ENCODE measurements around the genes ISL2 and PSTPIP1.

DNA sequence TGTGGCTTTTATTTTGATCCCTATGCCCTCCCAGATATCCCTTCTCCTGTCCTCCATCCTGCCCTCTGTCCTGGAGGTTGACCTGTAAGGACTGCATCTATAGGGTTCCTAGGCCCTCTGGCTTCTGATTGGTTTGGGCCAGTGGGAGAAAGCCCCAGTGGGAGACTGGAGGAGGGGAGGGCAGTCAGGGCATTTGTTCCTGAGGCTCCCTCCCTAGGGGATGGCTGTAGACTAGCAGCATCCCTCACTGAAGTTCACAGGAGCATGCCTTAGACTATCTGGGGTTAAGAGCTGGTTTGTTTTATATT is 19.0 kb upstream of the UBE2Q2 start:
- PRO-cap, result no peak

- PRO-cap, result no peak
Observed at GRCh38 chr15:76150883-76151421, 91.2 kb downstream of the TMEM266 start.

DNA sequence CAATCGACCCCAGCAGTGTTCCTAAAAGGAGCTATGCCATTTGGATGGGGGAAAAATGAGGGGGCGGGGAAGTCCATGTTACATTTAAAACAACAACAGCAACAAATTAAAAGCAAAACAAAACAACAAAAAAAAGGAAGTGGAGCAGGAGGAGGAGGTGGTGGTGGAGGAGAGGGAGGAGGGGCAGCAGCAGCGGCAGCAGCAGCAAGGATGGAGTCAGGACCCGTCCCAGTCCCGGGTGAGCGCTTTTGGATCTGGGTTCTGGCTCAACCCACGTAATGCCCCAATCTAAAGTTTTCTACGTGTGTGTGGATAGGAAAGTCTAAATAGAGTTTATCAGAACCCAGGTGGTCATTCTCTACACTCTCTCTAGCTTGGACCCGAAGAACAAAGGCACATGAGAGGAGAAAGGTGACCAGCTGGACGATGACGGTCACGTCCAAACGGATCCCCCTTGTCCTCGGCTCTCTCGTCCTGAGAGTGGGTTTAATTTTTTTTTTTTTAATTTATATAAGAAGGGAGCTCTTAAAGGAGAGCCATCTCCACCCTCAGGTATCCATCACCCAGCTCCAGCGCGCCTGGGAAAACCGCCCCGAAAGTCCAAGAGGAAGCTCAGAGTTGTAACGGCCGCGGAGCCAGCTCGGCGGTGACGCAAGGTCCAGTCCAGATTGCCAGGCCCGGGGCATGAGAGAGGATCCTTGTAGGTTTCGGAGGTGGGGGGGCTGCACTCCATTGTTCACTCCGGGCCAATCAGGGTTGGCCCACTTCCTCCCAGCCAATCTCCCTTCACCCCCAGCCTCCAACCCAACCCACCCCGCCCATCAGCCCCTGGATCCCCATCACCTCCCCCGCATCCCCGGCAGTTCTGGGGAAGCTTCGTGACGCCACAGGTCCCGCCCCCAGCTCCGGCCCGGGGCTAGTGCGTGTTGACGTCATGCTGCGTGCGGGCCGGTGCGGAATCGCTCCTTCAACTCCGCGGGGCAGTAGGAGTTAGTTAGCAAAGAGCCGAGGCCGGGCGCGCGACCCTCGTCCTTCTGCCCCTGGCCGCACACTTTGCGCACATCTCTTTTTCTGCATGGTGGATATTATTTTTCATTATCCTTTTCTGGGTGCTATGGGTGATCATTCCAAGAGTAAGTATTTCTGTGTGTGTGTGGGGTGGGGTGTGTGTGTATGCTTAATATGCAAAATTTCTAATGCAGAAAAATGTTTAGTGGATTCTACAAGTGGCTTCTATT is at the start of gene ISL2:
ISL2 (plus strand) TSS at position 965 of the 1,238 bp plus-strand sequence.
- PRO-cap, result bidirectional peak, plus-strand start at position 997 of the sequence, minus-strand start at position 670 of the sequence

- PRO-cap, result unidirectional peak, minus-strand start at chr15:76347298
Observed at GRCh38 chr15:76346974-76347603, 10.5 kb downstream of the ISL2 start.

GRCh38 chr15:76994552-76995814 is at the start of gene PSTPIP1:
Gene PSTPIP1 (plus strand): TSS chr15:76995126.
- PRO-cap, result unidirectional peak, plus-strand start at chr15:76995092; unidirectional peak, plus-strand start at chr15:76995126; unidirectional peak, plus-strand start at chr15:76995348

GRCh38 chr15:77042908-77043611 is 27.8 kb downstream of the TSPAN3 start:
- PRO-cap, result unidirectional peak, minus-strand start at chr15:77043106

DNA sequence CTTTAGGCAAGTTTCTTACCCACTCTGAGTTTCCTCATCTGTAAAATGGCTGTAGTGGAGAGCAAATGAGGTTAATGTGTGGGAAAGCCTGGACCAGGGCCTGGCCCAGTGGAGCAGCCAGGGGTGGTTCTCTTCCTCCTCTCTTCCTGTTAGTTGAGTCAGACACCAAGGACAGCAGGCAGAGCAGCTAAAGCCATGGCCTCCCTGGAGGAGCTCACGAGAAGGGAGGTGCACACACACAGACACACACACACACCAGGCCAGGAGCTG is 33.2 kb upstream of the TSPAN3 start:
- PRO-cap, result no peak

GRCh38 chr15:77528442-77528897 is 104.2 kb downstream of the LINGO1 start:
- PRO-cap, result no peak

DNA sequence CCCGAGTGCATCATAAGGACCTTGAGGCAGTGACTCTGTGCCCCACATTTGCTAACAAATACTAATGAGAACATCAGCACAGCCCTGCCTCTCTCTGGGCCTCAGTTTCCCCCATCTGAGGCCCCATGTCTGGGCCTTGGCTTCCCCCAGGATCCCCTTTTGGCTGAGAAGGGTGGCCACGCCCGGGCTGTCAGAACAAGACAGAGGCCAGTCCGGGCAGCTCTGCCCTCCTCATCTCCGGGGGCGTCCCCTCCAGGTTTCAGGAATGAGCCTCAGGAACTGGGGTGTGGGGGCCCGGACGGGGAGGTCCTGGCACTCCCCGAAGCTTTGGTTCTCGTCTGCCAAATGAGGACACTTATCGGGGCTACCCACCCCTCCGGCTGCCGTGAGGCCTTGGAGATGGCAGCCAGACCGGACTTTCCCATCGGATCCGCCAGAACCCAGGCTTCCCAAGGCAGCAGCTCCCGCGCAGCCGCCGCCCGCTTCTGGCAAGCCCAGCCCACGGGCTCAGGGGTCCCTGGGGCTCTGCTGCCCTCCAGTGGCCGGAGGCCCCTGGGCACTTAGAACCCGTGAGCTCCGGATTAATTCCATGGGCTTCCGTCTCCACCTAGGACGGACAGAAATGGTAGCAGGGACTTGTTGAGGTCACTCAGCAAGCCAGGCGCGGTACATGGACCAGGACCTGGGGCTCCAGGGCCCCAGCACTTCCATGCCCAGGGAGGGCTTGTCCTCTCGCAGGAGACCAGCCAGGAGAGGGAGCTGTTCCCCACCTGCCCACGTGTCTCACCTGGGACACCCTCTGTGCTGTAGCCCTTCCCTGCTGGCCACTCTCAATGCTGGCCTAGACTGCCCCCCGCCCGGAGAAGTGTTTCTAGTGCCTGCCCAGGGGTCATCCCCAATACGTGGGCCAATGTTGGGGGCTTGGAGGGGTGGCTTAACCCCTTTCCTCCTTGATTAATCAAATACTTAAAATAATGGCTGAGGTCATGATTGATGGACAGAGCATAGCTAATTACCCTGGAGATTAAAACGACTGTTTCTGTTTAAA is 89.4 kb downstream of the LINGO1 start:
- PRO-cap, result unidirectional peak, minus-strand start at position 487 of the sequence

DNA sequence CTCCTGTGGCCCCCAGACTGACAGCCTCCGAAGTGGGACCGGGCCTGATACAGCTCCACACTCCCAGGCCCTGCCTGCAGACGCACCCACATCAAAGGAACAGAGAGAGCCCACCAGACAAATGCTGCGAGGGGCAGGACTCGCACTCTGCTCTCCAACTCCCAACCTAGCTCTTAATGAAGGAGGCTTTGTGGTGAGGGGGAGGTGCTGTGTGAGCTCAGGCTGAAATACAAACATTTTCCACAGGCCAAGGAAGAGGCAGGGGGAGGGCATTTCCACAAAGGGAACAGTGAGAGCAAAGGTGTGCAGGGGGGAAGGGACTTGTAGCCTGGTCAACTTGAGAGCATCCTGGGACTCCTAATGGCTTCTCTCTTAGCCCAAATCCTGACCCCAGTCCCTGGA is 9.7 kb downstream of the LINGO1 start:
- PRO-cap, result no peak

GRCh38 chr15:77630669-77632067 is 1.5 kb downstream of the LINGO1 start:
- PRO-cap, result no peak

DNA sequence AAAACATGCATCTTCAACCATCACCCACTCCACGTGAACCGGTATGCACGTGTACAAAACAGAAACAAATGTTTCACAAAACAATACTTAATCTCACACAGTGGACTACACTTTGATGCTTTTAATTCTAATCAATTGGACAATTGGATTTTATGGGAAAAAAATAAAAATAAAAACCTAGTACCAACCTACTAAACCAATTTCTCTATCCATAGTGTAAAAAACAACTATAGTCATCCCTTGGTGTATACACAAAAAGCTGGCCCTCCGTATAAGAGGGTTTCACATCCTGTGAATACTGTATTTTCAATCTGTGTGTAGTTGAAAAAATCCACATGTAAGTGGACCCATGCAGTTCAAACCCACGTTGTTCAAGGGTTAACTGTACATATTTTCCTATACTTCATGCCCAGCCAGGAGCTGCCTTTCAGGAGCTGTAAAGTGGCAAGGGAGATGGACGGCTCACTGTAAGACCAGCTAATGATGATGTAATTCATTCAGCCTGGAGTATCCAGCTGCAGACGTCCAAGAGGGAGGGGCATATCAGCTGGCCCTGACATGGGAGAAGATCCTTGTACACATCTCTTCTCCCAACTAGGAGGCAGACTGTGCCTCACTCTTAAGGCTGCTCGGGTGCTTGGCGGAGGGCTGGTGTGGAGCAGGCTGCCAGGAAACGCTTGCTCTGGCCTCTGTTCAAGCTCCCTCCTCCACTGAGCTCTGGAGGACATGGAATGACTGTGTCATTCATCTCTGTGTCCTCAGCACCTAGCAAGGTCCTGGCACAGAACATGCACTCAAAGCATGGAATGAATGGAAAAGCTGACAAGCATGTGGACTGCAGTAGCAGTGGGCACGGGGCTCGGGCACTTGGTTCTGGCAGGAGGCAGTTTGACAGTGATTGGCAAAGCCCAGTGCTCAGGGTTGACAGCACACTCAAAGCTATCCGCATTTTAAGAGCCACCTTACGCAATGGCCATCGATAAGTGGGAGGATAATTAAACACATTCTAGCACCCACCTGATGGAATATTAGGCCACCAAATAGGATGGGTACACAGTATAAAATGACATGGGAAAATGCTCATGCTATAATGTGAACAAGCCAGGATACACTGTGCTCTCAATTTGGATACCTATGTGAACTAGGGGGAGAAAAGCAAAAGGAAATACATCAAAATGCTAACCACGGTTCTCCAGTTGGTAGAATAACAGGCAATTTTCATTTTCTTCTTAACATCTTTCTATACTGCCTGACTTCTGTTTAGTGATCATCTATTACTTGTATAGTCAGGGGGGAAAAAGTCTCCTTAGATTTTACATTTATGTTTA is 72.5 kb downstream of the TBC1D2B start:
- PRO-cap, result no peak

DNA sequence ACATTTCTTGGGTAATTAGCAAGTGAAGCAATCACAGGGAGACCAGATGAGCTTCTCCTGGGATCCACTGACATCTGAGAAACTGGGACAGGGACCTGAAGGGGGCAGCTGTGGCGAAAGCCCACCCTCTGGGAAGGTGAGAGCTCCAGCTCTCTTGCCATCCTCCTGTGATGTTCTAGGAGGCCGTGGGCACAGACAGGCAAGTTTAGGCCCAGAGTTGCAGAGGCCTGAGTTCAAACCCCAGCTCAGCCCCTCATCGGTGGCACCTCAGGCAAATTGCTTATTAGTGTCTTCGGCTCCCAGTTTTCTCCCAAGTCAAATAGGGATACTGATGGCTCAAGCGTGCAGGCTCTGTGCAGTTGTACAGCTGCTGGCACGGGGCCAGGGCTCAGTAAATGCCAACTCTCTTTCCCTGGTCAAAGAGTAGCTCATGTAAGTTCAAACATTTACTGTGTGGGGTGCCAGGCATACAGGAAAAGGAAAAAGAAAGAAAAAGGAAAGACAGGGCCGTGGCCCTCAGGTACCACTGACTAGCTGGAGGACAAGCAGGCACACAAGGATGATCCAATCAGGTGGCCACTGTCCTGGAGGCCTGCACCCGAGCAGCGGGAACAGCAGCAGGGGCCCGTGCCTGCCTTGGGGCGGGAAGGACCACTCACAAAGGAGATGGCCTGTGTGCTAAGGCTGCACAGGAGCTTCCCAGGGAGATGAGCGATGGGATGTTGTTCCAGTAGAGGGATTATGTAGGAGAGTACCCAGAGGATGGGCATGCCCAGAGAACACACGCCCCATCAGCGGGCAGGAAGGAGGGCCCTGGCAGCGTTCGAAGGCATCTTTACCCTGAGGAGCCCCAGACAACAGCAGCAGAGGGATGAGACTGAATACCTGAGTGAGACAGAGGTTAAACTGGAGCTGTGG is 70.9 kb downstream of the TBC1D2B start:
- PRO-cap, result no peak

DNA sequence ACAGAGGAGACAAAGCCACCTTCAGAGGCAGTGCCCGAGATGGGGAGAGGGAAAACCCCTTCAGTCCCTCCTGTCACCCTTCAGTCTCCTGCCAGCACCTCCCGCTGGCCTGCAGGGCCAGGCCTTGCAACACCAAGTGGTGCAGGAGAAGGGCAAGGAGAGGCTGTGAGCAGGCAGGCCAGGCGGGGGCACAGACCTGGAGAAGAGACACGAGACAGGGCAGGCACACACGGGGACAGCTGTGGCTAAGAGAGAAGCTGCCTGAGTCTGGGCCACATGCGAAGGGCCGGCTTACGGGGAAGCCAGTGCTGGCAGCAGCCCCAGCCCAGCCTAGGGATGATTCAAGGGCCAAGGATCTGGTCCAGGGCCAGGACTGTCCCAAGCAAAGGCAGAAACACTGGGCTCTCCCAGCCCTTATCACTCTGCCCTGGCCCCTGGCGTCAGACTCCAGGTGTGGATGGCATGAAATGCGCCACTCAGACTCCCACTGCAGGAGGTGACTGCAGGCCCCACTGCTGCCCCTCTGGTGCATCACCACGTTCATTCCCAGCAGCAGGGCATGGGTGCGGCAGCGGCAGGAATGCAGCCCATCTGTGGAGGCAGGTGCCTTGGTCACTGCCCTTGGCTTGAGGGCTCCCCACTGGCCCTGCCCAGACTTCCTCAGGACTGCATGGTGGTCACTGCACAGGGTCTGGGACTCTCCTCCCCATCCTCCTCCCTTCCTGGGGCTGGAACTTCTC is 69.5 kb downstream of the TBC1D2B start:
- PRO-cap, result no peak

GRCh38 chr15:78016926-78017276 is 60.6 kb downstream of the TBC1D2B start:
- PRO-cap, result no peak

GRCh38 chr15:78044672-78045380 is 32.7 kb downstream of the TBC1D2B start:
- PRO-cap, result no peak

GRCh38 chr15:78047858-78048357 is 29.6 kb downstream of the TBC1D2B start:
- PRO-cap, result no peak

- PRO-cap, result no peak
Observed at GRCh38 chr15:78049586-78049976, 27.9 kb downstream of the TBC1D2B start.

DNA sequence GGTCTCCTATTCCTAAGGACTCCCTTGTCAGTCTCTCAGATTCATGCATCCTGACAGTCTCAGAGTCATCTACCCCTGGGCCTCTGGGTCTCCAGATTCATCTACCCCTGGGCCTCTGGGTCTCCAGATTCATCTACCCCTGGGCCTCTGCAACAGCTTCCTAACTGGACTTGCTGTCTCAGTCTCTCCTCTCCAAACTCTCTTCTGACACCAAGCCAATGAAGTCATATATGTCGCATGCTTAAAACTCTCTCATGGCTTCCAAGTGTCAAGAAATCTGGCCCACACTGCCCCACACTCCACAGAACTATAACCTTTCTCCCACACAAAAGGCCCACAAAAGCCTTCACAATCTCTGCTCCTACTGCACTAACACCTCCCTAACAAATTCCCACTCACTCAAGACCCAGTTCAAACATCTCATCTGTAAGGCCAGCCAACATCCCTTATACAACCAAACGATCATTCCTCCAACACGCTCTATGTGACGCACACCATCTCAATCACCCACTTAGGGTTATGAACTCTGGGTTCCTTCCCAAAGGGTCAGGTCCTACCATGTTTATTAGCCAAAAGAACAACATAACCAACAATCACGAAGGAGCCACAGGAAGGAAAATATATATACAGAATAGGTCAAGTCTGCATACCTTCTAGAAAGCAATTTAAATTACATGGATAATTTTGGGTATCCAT is 13.6 kb downstream of the TBC1D2B start:
- PRO-cap, result no peak

DNA sequence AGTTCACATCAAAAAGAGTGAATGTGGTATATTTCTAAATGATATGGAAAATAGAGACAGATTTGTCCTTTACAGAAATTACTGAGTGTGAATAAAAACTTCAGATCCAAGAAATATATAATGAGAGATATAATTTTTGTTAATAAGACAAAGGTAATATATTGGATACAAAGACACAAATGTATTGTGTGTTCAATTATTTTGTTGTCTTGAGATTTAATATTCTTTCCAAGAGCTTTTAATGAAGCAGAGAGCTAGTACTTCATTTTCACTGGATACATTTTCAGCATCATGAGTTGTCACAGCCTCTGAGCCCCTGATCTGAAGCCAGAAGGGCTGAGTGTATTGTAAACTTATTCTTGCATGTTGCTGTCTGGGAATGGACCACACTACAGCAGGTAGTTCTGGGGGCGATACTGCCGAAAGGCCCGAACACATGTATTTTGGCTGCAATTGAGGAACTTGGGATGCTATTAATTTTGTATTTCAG is 20.4 kb downstream of the IDH3A start:
- PRO-cap, result no peak